GM12891 (cell line): ENCODE measurements around the genes SMIM24, FZR1 and GIPC3.

DNA sequence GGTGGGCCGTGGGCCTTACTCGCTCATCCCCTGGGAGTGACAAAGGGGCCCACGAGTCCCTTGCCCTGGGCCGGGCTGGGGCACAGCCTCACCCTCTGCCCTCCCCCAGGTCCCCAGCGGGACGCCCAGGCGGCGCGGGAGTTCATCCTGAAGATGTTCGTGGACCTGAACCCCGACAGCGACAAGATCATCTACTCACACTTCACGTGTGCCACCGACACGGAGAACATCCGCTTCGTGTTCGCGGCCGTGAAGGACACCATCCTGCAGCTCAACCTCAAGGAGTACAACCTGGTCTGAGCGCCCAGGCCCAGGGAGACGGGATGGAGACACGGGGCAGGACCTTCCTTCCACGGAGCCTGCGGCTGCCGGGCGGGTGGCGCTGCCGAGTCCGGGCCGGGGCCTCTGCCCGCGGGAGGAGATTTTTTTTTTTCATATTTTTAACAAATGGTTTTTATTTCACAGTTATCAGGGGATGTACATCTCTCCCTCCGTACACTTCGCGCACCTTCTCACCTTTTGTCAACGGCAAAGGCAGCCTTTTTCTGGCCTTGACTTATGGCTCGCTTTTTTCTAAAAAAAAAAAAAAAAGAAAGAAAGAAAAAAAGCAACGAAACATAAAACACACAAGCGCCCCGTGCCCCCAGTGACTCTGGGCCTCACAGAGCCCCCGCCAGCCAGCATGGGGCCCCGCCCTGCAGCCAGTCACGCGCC is 14.8 kb upstream of the GNA15 start:
- RRBS, result no CpG with 5 or more reads among the region's 45 CpGs

DNA sequence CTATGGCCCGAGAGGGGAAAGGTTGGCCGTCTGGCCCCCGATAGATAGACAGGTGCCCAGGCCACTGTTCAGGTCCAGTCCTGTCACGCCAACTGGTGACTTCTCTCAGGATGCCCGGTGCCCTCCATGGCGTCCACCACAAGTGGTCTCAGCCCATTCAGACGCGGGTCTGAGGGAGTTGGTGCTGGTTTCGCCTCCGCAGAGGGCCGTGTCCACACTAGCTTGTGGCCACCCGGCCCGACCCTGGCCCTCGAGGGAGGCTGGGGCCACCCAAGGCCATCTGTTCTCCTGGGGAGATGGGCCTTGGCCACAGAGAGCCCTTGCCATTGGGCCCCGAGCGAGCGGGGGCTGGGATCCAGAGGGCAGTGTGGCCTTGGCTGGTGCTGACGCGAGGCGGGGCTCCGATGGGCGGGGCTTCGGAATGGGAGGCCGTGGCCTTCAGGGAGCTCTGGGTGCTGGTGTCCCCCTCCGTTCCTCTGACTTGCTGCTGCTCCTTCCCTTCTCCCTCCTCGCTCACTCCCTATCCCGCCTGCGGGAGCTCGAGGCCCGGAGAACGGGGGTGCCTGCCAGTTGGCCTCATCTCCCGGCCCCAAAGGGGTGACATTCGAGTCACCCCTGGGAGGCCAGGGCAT is 3.9 kb downstream of the NCLN start:
- RRBS, result no CpG with 5 or more reads among the region's 33 CpGs

- RRBS, result no CpG with 5 or more reads among the region's 12 CpGs
These were observed 50.4 kb downstream of the CELF5 start for GRCh38 chr19:3274805-3275379.

DNA sequence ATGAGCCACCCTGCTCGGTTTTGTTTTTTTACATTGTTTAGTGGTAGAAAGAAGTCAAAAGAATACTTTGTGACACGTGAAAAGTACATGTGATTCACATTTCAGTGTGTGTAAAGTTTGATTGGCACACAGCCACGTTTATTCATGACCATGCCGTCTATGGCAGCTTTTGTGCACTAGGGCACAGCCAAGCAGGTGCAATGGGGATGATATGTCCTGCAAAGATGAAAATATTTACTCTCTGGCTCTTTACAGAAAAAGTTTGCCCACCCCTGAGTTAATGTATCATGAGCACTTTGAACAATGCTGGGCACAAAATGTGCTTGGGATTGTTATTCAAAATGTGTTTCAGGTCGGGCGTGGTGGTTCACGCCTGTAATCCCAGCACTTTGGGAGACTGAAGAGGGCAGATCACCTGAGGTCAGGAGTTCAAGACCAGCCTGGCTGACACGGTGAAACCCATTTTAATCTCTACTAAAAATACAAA is 16.1 kb upstream of the NFIC start:
- RRBS, result no CpG with 5 or more reads among the region's 8 CpGs

DNA sequence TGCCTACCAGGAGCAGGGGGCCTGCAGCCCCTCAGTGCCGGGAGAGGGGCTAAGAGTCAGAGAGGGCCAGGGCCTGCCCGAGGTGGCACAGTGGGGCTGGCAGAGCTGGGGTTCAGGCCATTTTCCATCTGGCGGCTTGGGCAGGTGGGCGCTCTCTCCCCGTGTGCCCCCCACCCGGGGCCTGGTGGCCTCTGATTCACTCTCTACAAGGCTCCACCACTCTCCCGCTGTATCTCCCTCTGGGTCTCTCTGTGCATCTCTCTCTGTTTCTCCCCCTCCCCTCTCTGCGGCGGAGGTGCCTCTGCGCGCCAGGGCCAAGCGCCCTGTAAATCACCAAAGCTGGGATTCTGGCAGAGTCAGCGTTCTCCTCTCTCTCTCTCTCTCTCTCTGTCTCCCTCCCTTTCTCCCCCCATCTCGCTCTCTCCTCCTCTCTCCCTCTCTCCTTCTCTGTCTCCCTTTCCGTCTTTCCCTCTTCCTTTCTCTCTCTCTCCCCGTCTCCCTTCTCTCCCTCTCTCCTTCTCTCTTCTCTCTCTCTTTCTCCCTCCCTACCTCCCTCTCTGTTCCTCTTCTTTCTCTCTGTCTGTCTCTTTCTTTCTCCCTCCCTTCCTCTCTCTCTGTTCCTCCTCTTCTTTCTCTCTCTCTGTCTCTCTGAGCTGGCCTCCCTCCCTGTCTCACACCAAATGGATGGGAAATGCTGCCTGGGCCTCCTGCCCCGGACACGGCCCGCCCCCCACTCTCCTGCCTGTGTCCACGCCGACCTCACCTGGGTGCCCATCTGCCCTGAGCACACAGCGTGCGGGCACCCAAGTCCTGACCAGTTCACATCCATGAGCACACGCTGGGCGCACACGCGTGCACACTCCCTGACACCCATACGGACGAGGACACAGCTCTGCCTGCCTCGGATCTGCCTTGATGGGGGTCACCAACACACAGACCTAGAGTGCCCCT is 4.0 kb downstream of the NFIC start:
- RRBS, result no CpG with 5 or more reads among the region's 30 CpGs

- RRBS, result 44% methylated on average over 6 of the region's 10 CpGs
These were observed 8.2 kb downstream of the NFIC start for GRCh38 chr19:3374420-3375207.

DNA sequence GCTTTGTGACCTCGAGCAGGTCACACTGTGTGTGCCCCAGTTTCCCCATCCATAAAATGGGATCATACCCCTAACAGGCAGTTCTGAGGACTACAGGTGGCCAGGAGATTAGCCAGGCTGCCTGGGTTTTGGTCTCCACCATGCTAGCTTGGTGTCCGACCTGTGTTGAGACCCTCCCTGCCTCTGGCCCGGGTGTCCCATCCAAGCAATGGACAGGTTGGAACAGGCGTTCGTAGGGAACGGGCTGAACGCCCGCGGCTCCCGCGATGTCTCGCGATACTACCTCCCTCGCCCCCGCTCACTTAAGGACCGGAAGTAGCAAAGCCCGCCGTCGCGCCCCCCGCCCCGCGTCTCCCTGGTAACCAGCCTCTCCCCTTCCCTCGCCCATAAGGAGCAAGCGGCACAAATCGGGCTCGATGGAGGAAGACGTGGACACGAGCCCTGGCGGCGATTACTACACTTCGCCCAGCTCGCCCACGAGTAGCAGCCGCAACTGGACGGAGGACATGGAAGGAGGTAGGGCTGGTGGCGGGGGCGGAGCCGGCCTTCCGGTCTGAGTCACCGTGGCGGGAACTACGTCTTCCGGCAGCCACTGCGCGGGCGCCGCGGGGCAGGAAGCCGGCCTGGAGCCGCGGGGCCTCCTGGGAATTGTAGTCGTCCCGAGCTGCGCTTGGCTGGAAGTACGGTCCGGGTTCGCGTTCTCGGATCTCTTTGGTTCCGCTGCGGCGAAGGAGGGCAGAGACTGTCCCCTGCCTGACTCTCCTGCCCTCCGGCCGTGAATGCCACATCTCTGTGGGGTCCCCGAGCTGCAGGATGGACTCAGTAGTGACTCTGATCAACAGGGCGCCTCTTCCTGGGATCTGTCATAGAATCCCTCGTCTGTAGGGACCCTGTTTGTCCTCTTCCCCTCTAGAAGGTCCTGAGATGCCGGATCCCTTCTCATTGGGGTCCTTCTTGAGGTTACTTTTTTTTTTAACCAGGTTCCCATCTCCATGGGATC is 45.3 kb downstream of the SMIM24 start:
- RRBS, result under 1% methylated on average over 19 of the region's 69 CpGs

DNA sequence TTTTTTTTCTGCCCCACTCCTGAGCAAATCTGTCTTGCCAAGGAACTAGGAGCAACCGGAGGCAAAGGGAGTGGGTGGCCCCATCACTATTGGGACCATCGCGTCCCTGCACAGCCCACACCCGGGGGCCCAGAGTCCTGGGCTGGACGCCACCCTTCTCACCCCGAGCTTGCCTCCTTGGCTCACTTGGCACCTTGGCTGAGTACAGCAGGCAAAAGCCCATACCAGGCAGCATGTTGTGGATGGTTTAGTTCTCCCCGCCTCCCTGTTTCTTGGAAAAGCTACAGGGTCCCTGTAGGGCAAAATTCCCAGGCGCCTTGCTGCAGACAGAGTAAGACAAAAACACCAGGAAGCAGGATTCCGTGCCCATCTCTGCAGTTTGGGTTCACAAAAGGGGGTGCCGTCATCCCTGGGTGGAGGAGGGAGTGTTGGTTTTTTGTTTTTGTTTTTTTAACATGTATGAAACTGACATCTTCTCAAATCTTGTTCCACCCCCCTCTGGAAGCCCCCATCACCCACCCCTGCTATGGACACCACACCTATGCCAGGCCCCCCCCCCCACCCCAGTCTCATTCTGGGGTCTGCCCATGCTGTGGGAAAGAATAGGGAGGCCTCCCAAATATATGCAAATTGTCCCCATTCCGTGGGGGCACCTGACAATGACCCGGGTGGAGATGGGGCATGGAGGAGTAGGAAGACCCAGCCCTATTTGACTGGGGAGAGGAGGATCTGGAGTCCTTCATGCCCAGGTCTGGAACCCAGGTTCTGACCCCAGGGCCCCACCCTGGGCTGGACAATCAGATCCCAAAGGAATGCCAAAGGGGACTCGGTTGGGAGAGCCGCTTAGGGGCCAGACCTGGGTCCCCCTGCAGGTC is 13.4 kb downstream of the SMIM24 start:
- RRBS, result 89% methylated on average over 4 of the region's 14 CpGs

DNA sequence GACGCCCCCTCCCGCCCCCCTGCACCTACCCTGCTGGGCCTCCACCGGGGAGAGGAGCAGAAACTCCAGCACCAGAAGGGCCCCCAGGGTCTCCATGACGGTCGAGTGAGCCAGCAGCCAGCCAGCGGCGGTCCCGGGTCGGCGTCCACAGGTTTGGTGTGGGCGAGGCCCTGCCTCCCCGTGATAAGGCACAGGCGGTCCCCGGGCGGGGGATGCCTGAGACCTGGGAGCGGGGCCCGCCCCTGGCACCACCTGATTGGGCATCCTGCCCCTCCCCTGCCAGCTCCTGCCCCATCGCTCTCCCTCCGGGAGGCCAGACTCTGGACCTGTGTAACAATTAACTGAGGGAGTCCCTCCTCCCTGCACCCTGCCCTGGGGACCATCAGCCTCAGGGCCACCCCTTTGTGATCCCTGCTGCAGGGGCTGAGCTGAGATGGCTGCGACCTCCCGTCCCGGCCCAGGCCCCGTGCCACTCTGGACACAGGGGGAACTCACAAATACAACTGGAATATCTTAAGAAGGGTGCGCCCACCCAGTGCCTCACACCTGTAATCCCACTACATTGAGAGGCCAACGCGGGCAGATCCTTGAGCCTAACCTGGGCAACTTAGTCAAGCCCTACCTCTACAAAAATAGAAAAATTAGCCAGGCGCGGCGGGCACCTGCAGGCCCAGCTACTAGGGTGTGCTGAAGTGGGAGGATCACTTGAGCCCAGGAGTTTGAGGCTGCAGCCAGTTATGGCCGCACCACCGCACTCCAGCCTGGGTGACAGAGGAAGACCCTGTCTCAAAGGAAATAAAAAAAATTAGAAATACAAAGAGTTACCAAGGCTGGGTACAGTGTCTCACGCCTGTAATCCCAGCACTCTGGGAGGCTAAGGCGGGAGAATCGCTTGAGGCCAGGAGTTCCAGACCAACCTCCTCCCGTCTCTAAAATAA is at the start of gene SMIM24:
SMIM24 (minus strand) TSS at position 158 of the 938 bp plus-strand sequence.
- RRBS, result 83% methylated on average over 11 of the region's 35 CpGs

DNA sequence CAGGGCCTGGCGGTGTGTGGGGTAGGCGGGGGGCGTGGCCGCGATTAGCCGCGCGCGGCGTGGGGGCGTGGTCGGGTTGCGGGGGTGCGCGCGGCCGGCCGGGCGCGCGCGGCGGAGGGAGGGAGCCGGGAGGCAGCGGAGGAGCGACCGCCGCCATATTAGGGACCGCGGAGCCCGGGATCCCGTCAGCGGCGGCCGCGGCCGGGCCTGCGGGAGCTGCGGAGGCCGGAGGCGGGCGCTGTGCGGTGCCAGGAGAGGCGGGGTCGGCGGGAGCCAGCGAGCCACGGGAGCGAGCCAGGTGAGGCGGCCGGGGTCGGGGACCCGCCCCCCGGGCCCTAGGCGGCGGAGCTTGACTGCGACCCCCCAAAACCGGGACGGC is at the start of gene FZR1:
FZR1 (plus strand) TSS at position 135 of the 379 bp plus-strand sequence.
- RRBS, result 1% methylated on average over 20 of the region's 59 CpGs

DNA sequence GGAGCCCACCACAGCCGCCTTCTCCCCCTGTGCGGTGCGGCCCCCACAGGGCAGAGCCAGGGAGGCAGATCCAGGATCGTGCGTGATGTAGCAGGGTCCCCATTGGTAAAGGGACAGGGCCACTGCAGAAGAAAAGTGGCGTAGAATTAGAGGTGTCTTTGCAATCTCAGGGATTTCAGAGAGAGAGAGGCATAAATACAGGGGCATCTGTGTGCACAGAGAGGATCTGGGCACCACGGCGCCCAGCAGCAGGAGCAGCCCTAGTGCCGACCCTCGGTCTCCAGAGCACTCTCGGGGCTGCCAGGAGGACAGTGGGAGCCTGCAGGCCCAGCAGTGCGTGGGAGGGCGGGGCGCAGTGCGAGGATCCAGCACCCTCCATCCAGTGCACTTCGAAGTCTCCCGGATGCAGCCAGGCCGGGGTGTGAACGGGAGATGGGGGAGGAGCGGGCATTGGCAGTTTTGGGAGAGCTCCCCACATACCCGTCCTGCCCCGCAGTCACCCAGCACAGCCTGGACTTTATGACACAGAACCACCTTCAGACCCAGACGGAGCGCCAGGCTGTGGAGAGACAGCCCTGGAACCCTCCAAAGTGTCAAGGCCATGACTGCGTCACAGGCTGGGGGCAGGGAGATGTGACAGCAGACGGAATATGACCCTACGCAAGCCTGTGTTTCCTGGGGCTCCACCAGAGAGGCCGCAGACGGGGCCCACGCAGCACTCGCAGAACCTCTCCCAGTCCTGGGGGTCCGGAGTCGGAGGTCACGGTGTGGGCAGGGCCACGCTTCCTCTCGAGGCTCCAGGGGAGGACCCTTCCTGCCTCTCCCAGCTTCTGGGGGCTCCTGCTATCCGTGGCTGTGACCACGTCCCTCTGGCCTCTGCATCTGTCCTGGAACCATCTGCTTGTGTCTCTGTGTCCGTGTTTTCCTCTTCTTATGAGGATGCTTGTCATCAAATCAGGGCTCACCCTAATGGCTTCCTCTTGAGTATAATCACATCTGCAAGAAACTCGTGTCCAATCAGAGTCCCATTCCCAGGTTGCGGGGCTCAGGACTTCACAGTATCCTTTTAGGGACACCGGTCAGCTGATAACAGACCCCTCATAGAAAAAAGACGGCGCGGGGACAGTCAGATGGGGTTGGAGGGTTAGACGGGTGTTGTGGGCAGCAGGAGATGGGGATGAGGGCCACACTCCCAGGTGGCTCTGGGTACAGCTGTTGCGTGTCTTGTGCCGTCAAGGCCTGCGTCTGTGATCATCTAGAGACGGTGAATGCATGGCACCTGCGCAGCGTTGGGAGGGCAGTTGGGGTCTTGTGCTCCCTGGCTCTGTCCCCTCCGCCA is 14.6 kb upstream of the TEKTIP1 start:
- RRBS, result no CpG with 5 or more reads among the region's 53 CpGs

DNA sequence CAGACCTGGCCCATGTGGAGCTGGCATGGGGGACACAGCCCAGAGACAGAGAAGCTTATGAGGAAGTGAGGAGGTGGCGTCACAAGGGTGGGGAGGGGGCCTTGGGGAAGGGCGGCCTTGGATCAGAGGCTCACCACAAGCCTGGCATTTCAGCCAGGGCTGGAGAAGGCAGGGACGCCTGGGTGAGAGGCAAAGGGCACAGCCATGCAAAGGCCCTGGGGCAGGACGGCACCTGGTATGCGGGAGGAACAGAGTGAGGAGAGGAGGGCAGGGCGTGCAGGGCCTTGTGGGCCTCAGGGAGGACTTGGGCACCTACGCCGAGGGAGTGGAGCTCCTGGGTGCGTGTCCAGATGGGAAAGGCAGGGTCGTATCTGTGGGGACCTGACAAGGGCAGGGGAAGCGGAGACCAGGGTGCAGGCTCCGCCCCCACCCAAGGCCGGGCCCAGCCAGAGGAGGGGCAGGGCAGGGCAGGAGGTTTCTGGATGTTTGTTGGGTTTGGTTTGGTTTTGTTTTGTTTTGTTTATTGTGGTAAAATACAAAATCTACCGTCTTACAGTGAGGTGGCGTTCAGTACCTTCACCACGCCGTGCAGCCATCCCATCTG is 1.1 kb upstream of the TEKTIP1 start:
- RRBS, result no CpG with 5 or more reads among the region's 17 CpGs

- RRBS, result no CpG with 5 or more reads among the region's 24 CpGs
These were observed 8.7 kb downstream of the MFSD12 start for GRCh38 chr19:3548507-3549201.

DNA sequence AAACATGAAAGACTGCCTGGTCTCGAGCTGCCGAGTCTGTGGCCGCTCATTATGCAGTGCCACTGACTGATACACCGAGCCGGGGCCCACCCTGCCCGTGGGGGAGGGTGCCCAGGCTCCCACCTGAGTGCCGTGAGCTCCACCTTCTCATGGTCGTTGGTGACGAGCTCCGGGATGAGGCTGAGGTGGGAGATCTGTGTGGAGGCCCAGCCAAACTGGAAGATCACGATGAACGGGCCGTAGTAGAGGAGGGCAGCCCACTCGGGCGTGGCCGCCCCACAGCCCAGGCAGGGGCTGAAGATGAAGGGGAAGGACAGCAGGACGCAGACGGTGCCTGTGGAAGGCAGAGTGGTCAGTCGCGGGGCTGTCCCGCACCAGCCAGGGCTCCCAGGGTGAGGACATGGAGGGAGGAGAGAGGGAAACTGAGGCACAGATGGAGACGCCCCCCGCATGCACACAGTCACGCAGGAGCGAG is 6.5 kb downstream of the MFSD12 start:
- RRBS, result 83% methylated on average over 5 of the region's 25 CpGs

- RRBS, result 91% methylated on average over 15 of the region's 42 CpGs
These were observed 6.0 kb downstream of the HMG20B start for GRCh38 chr19:3578339-3579573.

GRCh38 chr19:3585066-3585843 is at the start of gene GIPC3:
Gene GIPC3 (plus strand): TSS chr19:3585478.
- RRBS, result 2% methylated on average over 25 of the region's 80 CpGs

DNA sequence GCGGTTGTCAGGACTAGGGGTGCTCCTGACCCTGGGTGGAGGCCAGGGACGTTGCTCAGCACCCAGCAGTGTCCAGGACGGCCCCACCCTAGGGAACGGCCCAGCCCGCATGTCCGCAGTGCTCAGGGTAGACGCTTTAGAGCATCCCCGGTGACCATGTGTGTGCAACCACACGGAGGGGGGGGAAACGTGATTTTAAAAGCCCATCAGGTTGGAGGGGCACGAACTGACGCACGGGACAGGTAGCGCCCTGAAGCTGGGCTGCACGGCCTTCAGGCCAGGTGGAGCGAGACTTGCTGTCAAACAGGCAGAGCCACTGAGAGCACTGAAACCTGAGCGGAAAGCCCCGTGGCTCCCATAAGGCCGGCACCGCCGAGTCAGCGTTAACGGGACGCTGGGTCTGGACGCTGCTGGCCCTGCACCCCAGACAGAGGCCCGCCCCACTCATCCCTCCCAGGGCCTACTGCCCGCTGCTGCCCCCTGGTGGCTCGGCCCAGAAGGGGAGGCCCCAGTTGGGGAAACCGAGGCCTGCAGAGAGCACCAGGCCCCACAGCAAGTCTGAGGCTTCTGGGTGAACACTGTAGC is 8.2 kb downstream of the CACTIN start:
- RRBS, result no CpG with 5 or more reads among the region's 29 CpGs

DNA sequence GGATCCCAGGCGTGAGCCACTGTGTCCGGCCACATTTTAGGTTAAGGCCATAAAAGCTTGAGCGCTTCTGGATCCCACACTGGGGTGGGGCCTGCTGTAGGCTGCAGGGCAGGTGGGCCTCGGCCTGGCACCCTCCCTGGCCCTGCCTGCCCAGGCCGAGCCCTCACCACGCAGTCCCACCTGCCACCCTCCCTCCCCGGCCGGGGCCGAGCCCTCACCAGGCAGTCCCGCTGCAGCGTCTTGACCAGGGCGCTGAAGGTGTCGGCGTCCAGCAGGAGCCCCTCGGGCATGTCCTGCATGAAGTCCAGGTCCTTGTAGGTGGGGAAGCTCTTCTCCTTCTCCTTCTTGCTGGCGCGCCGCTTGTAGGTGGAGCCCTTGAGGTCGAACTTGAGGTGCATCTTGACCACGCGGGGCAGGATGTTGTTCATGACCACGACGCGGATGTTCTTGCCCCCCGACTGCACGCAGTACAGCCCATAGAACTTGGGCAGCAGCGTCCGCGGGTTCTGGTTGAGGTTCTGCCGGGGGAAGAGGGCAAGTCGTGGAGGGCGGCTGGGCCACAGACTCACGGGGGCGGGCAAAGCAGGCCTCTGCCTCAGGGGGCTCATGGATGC is 26.6 kb upstream of the CACTIN start:
- RRBS, result no CpG with 5 or more reads among the region's 34 CpGs

DNA sequence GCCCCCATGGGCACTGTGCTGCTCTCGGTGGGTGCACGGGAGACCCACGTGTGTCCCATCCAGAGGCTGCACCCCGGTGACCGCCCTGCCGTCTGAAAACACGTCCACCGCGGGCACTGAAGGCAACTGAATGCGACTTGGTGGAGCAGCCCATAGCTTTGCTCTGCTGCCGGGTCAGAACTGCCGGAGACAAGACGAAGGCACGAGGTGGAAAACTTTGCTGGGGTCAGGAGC is 30.6 kb downstream of the PIP5K1C start:
- RRBS, result 91% methylated on average over 9 of the region's 14 CpGs

- RRBS, result no CpG with 5 or more reads among the region's 20 CpGs
These were observed 27.4 kb upstream of the MATK start for GRCh38 chr19:3813500-3814154.